Umbilical cord (tissue), 2 donors: ENCODE measurements around a stretch of chr12.

- RAMPAGE, long total RNA, result no peak
These were observed 192.4 kb upstream of the HMGA2 start for GRCh38 chr12:65631530-65632626.

DNA sequence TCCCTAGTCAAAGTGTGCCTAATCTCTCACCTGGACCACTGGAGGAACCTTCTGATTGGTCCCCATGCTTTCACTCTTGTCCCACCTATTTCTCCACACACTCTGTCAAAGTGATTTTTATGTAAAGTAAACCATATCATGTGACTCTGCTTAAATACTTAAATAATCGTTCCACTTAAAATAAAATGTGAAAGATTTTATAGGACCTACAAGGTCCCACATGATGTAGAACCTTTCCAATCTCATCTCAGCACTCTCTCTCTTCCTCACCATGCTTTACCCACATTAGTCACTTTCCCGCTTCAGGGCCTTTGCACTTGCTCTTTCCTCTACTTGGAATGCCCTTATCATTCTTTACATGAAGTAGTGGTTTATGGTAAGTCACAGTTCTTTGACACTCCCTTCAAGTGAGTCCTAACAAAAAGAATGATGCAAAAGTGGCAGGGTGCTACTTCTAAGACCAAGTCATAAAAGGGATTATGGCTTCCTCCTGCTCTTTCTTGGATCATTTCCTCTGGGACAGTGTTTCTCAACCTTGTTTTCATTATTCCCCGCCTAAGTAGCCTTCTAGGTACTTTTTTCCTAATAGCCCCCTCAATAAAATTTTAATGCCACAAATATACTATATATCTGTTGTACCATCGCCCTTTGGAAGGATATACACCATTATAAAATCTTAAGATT, 13.2 kb downstream of the TMBIM4 start:
- RAMPAGE, long total RNA, result no peak

DNA sequence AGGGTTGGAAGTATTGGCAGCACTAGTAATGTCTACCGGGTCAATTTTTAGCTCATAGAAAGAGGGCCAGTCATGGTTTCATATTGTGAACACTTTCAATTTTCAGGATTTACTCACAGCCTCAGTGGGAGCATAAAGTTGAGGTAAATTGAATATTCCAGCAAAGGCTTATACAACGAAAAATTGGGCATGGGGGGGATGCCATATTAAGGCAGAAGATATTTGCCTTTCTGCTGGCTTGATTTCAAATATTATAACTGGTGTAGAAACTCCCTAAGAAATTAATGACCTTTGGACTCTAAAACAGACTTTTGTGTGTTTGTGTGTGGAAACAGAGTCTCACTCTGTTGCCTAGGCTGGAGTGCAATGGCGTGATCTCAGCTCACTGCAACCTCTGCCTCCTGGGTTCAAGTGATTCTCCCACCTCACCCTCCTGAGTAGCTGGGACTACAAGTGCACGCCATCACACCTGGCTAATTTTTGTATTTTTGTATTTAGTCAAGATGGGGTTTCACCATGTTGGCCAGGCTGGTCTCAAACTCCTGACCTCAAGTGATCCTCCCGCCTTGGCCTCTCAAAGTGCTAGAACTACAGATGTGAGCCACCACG, 11.6 kb downstream of the IRAK3 start:
- RAMPAGE, long total RNA, result no peak

- RAMPAGE, long total RNA, result no peak
These were observed 47.3 kb downstream of the IRAK3 start for GRCh38 chr12:66236138-66236969.

GRCh38 chr12:66578124-66578351, 100.8 kb downstream of the GRIP1 start:
- RAMPAGE, long total RNA, result no peak

GRCh38 chr12:66662253-66662652, 16.6 kb downstream of the GRIP1 start:
- RAMPAGE, long total RNA, result no peak

GRCh38 chr12:66909223-66909613, 230.3 kb upstream of the GRIP1 start:
- RAMPAGE, long total RNA, result no peak

DNA sequence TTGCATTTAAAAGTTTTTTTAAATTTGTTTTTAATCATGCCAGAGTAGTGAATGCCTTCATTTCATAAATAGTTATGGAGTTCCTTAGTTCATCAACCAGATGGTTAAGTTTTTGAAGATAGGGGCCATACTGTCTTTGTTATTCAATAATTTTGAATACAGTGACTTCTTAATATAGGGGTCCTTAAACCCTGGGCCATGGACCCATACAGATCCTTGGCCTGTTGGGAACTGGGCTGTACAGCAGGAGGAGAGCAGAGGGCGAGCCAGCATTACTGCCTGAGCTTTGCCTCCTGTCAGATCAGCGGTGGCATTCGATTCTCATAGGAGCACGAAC, 21.4 kb downstream of the CAND1 start:
- RAMPAGE, long total RNA, result no peak

DNA sequence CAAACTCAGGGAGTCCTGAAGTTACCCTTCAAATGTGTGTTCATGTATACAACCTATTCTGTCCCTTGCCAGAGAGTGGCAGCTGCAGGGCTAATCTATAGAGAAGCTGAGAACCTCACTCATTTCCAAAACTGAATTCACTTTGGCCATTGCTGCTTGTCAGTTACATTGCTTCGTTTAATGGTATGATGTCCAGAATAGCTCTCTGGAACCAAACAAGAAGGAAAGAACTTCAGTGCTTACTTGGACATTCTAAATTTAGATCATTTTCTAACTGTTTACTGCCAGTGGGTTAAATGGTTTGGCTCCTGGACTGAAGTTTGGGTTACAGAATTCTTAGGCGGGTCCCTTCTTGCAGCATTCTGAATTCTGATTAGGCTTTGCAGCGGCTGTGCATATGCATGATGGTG, 148.6 kb downstream of the DYRK2 start:
- RAMPAGE, long total RNA, result no peak

DNA sequence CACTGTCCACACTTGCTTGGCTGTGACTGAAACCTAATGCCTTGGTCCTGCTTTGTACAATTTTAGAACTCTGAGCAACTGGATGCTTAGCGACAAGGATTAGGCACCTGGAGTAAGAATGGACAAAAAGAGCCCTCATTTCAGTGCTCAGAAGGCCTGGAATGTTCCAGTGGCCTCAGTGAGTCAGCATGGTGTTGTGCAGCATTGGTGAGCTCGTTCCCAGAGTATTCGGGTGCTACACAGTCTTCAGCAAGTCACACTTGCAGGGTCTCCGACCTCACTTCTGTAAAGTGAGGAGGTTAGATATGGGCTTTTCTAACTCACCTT, 107.9 kb upstream of the MDM1 start:
- RAMPAGE, long total RNA, result no peak

GRCh38 chr12:68532612-68533013, 78.1 kb upstream of the RAP1B start:
- RAMPAGE, long total RNA, result no peak

- RAMPAGE, long total RNA, result no peak
These were observed 71.5 kb upstream of the RAP1B start for GRCh38 chr12:68539110-68539636.

GRCh38 chr12:68613876-68614590, 3.3 kb downstream of the RAP1B start:
- RAMPAGE, long total RNA, result no peak

DNA sequence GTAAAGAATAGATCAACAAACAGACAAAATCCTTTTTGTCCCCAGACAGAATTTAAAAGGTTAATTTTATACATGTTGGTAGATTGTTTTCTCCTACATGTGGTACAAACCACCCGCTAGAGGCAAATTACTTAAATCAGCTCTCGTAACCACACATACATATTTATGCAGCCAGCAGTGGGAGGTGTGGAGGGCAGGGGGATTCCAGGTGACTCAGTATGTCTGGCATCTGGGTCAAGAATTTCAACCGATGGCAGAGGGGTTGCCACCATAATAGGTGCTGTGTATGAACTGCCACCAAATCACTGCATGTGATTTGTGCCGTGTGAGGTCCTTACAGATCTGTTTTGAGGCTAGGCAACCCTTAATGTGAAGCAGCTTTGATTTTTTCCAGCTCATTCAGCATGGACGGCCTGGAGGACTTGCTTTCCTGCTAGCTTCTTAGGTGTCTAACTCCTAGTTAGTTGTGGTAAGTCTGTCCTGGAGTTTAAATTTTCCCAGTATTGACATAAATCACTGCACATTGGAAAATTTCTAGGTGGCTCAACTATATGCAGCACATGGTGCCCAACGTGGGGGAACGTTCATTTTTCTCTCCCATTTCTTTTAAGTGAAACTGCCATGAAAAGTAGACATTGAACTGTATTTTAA, 120.1 kb upstream of the CPM start:
- RAMPAGE, long total RNA, result no peak

DNA sequence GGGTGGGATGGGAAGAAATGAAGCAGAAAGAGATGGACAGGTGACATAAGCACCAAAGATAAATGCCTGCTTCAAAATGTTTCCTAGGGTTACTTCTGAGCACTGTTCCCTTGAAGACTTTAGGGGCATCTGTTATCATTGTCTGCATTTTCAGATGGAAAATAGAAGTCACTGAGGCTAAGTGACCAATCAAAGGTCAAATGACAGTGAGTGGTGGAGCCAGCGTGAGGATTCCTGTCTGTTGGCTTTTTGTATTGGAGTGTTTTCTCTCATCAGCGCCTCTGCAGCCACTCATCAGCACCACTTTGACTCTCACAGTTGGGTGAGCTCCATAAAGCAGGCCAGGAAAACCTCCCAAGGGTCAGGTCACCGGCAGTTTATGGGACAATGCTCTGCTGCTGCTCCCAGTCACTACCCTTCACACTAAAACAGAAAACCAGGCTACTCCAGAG, 133.5 kb upstream of the CPM start:
- RAMPAGE, long total RNA, result no peak

DNA sequence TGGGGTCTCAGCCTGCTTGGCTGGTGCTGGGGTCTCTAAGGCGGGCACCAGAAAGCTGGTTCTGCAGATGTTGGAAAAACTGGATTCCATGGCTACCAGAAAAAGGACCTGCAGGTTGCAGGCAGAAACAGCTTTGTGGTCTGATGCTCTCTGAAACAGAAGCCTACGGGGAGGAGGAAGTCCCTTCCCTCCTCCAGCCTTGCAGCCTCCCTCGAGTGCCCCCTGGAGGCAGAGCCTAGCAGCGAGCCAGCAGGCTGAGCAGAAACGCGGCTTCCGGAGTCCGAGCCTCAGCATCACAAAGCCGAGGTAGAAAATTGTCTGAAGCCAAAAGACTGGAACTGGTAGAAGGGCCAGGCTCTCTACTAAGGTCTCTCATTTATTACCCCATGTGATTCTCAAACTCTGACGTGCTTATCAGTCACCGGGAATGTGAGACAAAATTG, 82.3 kb upstream of the CPSF6 start:
- RAMPAGE, long total RNA, result no peak

- RAMPAGE, long total RNA, result no peak
These were observed 11.7 kb downstream of the CPSF6 start for GRCh38 chr12:69250968-69251616.

GRCh38 chr12:69262128-69262907, 22.9 kb downstream of the CPSF6 start:
- RAMPAGE, long total RNA, result no peak

DNA sequence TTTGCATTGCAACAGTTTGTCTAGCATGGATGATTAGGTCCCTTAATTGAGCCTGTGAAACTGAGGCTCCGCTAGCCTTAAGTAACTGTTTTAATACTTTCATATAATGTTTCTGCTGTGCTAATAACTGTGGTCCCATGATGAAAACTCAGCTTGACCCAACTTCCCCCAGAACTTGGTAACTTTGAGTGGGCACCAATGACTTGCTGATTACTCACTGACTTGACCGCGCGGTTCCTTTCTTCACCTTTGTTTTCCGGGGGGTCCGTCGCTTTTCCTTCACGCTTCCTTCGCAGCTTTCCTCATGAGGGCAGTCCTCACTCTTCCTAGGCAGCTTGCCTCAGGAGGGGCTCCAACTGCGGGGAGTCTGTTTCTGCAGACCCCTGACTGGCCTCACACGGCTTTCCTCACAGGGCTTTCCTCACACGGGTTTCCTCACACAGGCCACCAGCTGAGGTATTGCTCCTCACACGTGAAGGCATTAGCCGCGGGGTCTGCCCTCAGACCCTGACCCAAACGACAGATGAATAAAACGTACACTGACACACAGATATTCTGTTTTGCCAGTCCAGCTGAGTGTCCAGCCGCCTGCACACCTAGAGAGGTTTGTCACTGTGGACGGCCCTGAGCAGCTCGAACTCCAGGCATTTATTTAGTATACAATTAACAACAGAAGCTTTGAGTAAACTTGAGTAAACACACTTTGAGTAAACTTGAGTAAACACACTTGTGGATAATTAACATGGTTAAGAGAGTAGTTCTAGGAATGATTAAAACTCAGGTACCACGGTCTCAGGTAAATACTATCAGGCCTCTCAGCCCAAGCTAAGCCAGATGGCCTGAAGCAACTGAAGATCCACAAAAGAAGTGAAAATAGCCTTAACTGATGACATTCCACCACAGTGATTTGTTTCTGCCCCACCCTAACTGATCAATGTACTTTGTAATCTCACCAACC, 16.2 kb upstream of the LYZ start:
- RAMPAGE, long total RNA, result no peak

DNA sequence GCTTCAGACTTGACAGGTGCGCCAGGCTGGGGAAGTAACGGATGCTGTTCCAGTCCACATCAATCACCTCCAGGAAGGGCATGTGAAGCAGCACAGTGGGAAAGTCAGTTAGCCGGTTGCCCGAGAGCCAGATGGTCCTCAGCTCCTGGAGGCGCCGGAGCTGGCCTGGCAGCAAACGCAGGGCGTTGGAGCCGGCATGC, 614 bp downstream of the LRRC10 start:
- RAMPAGE, long total RNA, result no peak